Skeletal muscle satellite cell (primary cell): ENCODE data around the genes SLC47A1, KCNJ12 and KCNJ18.

DNA sequence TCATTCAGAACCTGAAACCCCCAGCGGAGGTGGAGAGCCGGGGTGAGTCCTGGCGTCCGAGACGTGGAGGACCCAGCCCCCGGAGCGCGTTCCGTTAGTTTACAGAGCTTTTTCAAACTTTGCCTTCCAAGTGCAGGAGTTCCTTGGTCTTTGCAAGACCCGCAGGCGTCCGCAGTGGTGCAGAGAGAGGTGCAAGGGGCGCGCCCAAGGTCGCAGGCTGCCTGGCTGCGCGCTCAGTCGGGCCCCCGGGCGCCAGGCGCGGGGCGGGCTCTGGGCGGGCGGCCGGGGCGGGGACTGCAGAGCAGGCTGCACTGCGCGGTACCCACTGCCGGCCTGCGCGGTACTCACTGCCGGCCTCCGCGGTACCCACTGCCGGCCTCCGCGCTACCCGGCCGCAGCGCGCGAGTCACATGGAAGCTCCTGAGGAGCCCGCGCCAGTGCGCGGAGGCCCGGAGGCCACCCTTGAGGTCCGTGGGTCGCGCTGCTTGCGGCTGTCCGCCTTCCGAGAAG is at the start of gene SLC47A1:
Gene SLC47A1 (plus strand): TSS at position 325 of the 510 bp plus-strand sequence.
- CAGE, long polyA plus RNA: no peak

- CAGE, long polyA plus RNA: no peak
Measured at GRCh38 chr17:19645559-19646321, 2.8 kb upstream of the ALDH3A2 start.

DNA sequence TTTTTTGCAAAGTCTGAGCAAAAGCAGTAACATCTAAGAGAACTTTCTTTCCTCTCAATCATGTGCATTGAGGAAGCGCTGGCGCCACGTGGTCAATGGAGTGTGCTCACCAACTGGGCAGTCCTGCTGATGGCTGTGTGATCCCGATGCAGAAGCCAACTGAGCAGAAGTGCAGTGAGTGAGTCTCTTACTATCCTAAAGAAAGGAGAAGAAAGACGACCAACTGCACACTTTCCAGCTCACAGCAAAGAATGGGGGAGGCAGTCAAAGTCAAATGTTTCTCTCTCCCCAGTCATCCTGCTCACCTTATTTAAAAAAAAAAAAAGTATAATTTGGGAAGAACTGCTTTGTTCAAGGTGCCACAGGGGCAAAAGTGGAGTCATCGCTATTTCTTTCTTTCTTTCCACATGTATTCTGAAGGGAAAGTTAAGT is 37.3 kb upstream of the ULK2 start:
- CAGE, long polyA plus RNA: no peak

DNA sequence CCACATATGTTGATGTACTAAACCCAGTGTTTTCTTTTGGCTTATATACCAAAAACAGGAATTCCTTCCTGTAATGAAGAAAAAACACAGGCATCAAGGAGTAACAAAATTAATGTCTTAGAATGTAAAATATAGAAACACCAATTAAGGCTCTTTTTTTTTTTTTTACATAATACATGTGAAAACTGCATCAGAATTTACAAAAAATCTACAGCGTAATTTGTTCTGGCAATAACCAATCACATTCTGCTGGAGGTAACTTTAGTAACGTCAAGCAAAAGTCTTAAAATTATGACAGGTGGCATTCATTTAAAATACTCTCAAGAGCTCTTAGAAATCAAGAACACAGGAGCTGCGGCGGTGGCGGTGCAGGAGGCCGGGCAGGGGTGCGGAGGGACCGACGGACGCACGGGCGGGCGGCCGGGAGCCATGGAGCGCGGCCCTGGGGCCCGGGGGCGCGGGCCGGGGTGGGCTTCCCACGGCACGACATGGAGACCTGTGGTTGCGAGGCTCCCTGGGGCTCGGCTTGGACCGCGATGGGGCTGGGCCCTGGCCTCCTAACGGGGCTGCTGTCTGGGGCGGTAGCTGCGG is 202.4 kb downstream of the USP22 start:
- CAGE, long polyA plus RNA: no peak

GRCh38 chr17:20843669-20844184 is 199.1 kb downstream of the USP22 start:
- CAGE, long polyA plus RNA: no peak

DNA sequence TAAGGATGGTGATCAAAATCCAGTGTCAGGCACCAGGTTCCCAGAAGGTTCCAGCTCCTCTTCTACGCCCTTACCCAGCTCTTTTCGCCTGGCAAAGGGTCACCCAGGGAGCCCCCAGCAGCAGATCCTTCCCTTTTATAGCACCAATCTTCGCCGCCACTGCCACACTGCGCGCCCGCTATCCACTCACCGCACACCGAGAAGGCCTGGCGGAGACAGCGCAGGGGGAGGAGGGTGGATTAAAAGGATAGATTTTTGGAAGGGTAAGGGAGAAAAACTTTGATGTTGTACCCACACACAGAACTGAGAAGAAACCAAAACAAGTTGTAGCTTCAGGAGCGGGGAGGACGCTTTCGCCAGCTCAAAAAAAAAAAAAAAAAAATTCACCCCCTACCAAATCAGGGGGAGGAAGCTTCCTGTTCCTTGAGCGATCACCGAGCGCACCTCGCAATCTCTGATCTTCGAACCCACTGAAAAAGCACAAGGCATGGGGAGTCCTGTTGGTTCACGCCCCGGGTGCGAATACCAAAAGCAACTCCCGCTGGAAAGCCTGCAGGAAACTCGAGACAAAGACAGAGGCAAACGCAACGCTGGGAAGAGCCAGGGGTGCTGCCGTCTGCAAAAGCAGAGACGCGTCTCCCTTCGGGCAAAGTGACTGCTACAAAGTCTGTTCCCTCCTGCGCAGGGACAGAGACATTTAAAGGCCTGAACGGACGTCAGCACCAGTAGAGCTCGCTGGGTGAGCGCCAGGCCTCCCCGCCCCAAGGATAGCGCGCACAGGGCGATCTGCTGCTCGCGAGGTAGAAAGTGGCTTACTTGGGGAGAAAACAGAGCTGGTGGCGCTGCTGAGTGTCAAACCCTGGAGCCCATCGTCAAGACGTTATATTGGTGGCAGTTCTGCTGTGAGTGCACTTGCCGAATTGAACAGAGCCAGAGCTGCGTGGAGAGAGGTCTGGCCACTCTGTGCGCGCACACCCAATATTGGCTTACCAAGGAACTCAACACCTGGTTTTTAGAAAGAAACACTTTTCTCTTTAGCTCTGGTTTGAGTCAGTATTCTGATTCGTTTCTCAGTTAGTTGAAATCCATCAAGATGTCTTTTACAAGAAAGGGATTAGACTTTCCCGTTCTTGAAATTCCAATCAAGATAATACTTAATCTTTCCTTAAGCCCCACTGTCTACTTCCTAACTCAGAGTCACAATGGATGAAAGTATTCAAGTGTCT is 190.4 kb downstream of the USP22 start:
- CAGE, long polyA plus RNA: no peak

GRCh38 chr17:21174010-21174501 is 39.9 kb downstream of the TMEM11 start:
- CAGE, long polyA plus RNA: no peak

GRCh38 chr17:21197817-21198256 is 16.1 kb downstream of the TMEM11 start:
- CAGE, long polyA plus RNA: no peak

GRCh38 chr17:21200588-21201184 is 13.3 kb downstream of the TMEM11 start:
- CAGE, long polyA plus RNA: no peak

- CAGE, long polyA plus RNA: no peak
Measured at GRCh38 chr17:21214253-21215283, 607 bp upstream of the TMEM11 start.

- CAGE, long polyA plus RNA: no peak
Measured at GRCh38 chr17:21285600-21286768, 1.5 kb downstream of the MAP2K3 start.

DNA sequence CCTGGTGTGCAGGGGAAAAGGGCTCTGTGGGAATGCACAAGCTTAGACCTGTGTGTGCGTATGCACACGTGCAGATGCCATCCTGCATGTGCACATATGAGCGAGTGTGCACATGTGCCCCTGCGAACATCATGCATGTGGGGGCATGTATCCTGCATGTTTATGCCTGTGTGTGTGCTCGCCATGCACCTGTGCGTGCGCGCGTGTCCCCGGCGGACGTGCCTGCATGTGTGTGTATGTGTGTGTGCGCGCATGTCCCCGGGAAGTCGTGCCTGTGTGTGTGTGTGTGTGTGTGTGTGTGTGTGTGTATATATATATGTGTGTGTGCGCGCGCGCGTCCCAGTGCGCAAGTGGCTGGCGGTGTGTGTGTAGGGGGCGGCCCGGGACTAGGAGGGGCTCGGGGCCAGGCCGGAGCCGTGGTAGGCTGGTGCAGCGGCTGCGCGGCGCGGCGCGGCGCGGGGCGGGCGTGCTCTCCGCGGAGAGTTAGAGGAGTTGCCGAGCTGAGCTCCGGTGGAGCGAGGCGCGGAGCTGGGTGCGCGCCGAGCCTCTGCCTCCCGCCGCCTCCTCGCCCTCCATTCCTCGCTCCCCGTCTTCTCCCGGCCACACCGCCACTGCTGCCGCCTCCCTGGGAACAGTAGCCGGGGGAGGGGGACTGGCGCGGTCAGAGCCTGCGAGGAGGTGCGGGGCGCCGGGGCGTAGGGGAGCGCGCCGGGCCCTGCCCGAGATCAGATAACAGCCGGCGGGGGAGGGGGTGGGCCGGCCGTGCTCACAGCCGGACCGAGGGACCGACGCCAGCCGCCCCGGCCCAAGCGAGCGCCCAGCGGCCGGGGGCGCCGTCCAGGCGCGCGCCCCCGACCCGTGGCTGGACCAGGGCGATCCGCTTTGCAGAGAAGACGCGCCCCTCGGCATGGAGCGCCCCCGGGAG is at the start of gene KCNJ12:
Gene KCNJ12 (plus strand): TSS at position 490 of the 925 bp plus-strand sequence.
- CAGE, long polyA plus RNA: no peak

- CAGE, long polyA plus RNA: no peak
Measured at GRCh38 chr17:21456848-21457533, 80.8 kb downstream of the KCNJ12 start.

DNA sequence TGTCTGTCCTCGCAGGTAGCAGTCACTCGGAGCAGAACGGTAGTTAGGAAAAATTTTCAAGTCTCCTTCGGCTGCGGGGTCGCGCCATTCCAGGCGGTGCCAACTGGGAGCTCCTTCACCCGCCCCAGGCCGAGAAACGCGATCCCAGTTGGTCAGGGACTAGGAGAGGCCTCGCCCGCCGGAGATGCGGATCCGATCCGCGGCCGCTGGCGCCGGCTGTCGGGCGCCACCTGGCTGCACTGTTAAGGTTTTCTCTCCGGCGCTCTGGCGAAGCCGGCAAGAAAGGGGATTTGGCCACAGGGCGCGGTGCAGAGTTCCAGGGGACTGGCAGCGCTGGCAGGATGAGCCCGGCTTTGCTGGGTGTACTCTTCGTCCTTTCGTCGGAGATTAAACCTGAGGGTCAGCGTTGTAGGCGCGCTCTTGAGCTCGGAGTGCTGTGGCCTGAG is 135.4 kb downstream of the KCNJ12 start:
- CAGE, long polyA plus RNA: no peak

DNA sequence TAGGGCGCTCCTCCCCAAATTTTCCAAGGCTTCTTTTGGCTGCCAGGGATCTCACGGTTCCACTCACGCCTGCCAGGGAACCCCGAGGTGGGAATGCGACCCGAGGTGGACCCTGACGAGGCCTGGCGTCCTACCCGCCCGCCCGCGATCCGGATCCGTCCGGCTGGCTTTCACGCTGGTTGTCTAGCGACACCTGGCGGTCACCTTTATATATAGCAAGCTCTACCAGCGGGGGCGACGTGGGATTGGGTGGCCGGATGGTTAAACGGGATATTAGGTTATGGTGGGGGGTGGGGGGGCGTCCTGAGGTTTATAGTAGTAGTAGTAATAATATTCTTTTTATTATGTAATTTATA is 136.8 kb downstream of the KCNJ12 start:
- CAGE, long polyA plus RNA: no peak

DNA sequence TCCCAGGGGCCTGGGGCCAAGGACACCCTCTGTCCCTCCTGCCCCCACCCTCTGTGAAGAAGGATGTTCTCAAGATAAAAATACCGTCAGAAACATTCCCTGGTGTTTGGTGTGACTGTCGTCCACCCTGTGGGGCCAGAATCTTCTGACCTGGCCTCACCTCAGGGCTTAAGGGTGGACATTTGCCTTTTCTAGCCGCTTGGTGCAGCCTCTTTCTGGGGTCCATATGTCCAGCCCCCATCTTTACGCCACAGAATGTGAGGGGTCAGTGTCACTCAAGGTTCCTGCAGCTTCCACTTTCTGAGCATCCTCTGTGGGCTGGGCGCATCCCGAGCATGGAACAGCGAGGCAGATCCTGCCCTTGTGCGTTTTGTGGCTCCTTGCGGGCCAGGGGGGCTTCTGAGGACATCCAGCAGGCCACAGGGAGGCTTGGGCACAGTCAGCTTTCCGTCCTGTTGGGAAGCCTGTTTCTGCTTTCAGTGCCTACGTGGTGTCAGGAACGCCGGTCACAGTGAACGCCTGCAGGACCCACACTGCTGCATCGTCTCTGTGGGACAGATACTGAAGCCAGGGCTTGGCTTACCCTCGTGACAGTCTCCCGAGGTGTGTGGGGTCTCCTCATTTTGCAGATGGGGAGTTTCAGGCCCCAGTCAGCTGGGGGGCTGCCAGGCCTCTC is at the start of gene KCNJ18:
Gene KCNJ18 (plus strand): TSS at position 412 of the 676 bp plus-strand sequence.
- CAGE, long polyA plus RNA: no peak

DNA sequence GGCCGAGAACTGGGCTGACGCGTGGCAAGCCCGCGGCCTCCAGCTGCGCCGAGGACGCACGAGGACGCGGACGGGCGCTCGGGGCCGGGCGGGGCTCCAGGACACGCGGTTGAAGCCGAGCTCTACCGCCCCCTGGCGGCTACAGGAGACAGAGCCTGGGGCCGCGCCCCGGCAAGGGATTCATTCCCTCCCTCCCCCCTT is 78.7 kb downstream of the KCNJ18 start:
- CAGE, long polyA plus RNA: no peak

DNA sequence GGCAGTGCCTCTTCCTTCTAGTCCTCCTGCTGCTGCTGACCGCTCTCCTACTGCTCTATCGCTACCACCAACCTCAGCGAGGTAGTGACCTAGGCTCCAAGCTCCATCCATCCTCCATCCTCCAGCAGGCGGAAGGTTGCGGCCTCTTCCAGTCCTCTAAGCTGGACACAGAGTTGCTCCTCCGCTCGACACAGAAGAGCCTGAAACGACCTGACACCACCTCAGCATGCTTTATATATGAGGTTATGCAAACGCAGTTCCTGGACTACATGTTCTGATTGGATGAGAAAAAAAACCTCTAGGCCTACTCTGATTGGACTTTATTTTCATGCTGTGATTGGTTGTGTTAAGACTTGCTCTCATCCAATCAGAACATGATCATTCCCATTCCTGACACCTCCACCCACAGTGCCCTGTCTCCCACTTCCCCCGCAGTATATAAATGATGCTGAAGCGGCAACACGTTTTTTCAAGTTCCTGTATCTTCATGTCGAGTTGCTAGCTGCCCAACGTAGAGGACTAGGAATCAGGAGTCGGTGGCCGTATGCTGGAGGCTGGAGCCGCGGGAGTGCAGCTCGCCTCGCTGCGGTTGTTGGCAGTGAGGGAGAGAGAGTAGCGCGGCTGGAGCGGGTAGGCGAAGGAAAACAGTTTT is 398.1 kb downstream of the KCNJ18 start:
- CAGE, long polyA plus RNA: no peak

GRCh38 chr17:22692388-22693059 is 1000.2 kb downstream of the KCNJ18 start:
- CAGE, long polyA plus RNA: no peak

- CAGE, long polyA plus RNA: no peak
Measured at GRCh38 chr17:27239016-27239504, 54.9 kb upstream of the WSB1 start.